Neuron (in vitro differentiated cells): ENCODE measurements around a stretch of chr10.

GRCh38 chr10:124105020-124106060, 11.9 kb upstream of the CHST15 start:
- PRO-cap: no peak

DNA sequence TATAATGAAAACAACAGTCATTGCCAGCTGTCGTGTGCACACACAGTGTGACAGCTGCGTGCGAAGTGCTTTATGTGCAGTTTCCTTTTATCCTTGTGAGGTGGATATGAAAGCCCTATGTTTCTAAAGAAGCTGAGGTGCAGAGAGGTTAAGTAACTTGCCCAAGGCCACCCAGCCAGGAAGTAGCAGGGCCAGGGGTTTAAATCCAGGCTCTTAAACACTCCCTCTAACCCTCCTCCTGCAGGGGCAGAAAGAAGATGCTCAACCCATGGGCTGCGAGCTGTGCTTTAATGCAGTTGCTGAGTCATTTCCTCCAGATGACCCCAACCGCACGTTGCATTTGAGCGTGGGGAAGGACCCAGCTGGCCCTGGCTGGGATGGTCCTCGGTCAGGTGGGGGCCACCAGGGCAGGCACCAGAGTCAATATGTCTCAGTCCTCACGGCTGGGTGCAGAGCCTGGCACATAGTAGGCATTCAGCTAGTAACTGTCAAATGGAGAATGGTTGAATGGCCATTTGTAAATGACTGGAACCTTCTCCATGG, 128.3 kb downstream of the OAT start:
- PRO-cap: no peak

DNA sequence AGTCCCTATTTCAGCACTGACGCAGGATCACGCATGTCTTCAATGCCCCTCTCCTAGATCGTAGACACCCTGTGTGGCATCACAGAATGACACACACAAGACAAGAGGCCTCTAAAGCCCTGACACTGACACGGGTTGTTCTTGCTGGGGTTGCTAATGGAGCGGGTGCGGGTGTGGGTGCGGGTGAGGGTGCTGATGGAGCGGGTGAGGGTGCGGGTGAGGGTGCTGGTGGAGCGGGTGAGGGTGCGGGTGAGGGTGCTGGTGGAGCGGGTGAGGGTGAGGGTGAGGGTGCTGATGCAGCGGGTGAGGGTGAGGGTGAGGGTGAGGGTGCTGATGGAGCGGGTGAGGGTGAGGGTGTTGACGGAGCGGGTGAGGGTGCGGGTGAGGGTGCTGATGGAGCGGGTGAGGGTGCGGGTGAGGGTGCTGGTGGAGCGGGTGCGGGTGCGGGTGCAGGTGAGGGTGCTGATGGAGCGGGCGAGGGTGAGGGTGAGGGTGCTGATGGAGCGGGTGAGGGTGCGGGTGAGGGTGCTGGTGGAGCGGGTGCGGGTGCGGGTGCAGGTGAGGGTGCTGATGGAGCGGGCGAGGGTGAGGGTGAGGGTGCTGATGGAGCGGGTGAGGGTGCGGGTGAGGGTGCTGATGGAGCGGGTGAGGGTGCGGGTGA, 133.9 kb downstream of the FAM53B start:
- PRO-cap: no peak

GRCh38 chr10:124617239-124618042, 126.7 kb downstream of the FAM53B start:
- PRO-cap: no peak

DNA sequence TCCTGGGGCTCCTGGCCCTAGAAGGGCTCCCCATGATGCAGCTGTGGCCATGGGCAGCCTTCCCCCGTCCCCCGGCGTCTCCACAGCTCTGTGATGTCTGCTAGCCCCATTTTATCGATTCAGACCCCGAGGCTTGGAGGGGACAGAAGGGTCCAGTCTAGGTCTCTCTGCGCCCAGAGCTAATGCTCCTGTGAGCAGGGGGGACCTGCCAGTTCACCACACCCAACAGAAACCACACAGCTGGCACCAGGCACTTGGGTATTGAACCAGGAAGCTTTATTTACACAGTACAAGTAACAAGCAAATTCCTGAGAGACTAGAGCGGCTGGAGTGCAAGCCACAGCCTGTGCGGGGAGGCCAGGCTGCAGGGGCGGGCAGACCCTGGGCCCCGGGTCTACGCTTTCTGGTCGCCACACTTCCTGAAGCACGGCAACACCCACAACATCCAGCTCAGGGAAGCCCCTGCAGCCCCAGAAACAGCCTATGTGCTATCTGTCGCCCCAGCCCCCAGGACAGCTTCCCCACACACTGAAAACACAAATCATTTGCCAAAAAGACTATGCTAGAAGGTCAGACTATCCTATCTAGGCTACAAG, 125.0 kb downstream of the FAM53B start:
- PRO-cap: no peak

GRCh38 chr10:124622258-124622558, 122.0 kb downstream of the FAM53B start:
- PRO-cap: no peak

GRCh38 chr10:124654787-124655073, 89.4 kb downstream of the FAM53B start:
- PRO-cap: no peak

DNA sequence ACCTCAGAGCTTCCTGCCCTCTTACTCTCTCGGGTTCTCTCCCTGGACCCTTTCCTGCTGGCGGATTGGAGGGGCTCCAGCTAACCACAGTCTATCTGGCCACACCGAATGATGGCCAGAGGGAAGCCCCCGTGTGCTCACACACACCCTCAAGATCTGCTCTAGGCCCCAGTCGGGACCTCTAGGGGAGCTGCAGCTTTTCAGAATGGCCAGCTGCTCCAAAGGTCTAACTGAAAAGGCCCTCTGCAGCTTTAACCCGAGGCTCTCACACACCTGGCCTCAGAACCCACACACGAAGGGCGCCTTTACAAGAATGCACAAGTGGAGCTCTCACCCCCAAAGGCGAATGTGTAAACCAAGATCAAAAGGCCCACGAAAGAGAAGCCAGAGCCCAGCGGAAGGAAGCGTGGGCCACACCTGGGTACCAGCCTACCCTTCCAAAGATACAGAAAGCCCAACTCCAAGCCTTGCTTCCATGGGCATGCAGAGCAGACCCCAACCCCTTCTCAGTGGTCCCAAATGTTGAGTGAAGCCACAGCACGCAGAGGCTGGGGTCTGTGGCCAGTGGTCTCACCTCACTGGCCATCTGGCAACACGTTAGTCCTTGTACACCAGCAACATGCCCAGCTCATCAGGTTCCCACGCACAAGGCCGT, 65.3 kb downstream of the FAM53B start:
- PRO-cap: no peak

- PRO-cap: no peak
Observed at GRCh38 chr10:124703540-124704520, 40.3 kb downstream of the FAM53B start.

GRCh38 chr10:124722584-124723802, 21.2 kb downstream of the FAM53B start:
- PRO-cap: no peak

- PRO-cap: bidirectional peak, plus-strand start at chr10:124743648, minus-strand start at chr10:124743642
Observed at GRCh38 chr10:124743150-124743808, 899 bp downstream of the FAM53B start.

GRCh38 chr10:124747172-124747495, 3.0 kb upstream of the FAM53B start:
- PRO-cap: no peak

DNA sequence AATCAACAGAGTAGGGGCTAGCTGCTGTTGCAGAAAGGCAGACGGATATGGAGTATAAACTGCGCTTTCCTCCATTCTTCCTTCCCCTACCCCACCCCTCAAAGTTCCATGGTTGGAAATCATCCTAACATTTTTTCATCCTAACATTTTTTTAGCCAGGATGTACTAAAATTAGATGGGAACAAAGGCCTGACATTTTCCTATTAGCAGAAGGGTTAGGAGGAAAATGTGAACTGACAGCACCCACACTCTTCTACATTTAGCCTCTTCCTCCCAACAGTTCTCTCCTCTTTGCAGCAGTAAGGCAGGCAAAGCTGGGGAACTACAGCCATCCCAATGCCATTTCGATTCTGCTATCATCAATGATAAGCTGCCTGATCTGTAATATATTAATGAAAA, 11.4 kb upstream of the FAM53B start:
- PRO-cap: no peak

GRCh38 chr10:124849005-124849529, 47.4 kb downstream of the ABRAXAS2 start:
- PRO-cap: no peak

DNA sequence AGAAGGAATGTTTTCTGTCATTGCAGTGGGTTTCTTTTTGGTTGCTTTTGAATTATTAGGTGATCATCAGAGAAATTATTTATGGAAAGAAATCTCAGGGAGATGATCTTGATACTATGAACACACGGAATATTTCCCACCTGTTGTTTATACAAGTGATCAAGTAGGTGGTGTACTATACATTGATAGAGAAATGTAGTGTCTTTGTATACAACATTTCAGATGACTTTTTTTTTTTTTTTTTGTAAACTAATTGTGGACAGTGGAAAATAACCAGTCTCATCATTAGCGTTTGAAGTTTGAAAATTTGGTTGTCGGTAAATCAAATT, 39.2 kb downstream of the ZRANB1 start:
- PRO-cap: no peak

- PRO-cap: no peak
Observed at GRCh38 chr10:124983008-124984022, 41.4 kb downstream of the ZRANB1 start.

- PRO-cap: no peak
Observed at GRCh38 chr10:125002715-125003223, 25.1 kb downstream of the CTBP2 start.

- PRO-cap: no peak
Observed at GRCh38 chr10:125035167-125035745, 7.4 kb upstream of the CTBP2 start.

DNA sequence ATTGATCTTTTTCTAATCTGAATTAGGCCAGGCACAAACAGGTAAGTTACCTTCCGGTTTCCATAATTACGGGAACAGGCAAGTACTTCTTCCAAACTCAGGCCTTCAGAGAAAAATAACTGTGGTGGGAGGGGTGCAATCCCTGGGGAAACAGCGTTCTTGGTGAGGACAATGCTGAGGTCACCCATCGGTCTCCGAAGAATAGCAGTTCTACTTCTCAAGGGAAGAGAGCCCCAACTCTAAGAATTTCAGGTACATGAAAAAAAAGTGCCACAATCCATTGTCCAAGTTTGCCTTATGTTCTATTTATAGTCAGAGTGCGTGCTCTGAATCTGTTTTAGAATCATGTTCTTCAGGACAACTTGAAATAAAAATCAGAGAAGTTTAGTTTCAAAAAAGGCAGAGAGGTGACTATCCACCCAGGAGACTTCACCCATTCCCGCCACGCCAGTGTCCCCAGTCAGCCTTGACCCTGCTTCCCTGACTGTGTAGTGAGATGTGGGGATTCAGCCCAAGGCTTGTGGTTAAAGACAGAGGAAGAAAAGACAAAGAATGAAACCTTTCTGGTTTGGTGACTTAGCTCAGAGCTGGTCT, 36.5 kb upstream of the CTBP2 start:
- PRO-cap: no peak

- PRO-cap: bidirectional peak, plus-strand start at chr10:125085863, minus-strand start at chr10:125085773
Observed at GRCh38 chr10:125085701-125086277, 57.9 kb upstream of the CTBP2 start.